ENCODE measurements around the genes SLC10A2 and LIG4.

- PRO-cap = no peak
Measured at GRCh38 chr13:103066158-103066442, at the start of gene SLC10A2. TSS of gene SLC10A2 (minus strand) at chr13:103066417.

DNA sequence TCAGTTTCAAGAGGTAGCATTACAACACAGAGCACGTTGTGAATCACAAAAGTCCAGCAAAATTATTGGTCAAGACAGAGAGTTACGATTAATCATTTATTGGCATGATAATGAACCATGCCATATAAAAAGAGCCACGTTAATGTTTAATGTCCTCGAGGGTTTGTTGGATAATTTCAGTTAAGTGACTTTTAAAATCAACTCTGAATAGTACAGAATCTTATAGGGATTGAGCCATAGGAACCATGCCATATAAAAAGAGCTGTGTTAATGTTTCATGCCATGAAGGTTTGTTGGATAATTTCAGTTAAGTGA lies 183 bp upstream of the SLC10A2 start:
- PRO-cap = no peak

DNA sequence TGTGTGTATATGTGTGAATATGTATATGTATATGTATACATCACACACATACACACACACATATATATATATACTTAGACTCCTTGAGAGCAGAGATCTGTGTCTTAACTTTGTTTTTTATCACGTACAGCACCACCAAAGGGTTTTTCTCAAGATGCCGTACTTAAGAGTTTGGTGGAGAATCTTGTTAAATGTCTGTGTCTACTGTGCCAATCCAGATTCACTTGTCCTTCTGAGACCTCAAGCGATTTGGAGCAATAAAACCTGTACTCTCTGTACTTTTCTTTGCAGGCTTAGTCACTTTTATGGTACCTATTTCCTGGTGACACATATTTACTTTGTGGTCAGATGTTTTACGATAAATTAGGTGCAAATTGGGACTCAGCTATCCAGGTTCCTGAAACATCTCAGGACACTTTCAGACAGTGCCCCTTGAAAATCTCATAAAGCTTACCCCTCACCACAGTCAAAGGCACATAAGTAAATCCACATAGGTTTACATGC lies 438.9 kb downstream of the EFNB2 start:
- PRO-cap = no peak

DNA sequence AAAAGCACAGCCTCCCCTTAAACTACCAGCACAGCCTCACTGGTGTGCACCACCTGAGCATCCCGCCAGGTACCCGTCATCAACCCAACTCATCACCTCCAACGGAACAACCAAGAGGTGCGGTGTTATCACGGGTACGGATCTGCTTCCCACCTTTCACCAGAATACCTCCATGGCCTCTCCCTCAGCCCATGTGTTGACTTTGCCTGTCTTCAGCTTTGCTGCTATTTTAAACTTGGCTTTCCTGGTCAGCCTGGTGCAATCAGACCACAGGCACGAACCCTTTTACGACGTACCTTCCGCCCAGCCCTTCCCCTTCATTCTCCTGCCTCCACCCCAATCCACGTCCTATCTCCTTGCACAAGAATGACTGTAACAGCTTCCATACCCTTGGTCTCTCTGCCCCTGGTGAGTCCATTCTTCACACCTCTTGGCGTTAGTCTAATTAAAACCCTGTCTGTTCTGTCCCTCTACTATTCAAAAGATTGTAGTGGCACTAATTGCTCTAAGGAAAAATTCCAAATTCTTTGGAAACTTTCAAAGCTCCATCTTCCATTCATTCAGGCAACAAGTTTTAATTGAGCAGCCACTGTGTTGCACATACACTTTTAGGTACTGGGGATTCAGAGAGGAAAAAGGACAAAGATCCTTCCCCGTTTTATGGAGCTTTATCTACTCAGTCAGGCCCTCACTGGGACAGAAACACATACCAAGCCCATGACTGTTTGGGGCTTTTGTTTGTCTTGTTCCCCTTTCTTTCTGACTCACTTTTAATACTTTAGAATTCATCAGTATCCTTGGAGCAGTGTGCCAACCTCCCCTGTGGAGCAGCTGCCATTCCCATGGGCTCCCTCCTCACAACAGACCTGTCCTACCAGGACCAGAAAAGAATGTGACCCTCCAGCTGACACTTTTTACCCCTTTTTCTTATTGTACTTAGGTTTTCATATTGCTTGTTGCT lies 431.5 kb downstream of the EFNB2 start:
- PRO-cap = no peak

DNA sequence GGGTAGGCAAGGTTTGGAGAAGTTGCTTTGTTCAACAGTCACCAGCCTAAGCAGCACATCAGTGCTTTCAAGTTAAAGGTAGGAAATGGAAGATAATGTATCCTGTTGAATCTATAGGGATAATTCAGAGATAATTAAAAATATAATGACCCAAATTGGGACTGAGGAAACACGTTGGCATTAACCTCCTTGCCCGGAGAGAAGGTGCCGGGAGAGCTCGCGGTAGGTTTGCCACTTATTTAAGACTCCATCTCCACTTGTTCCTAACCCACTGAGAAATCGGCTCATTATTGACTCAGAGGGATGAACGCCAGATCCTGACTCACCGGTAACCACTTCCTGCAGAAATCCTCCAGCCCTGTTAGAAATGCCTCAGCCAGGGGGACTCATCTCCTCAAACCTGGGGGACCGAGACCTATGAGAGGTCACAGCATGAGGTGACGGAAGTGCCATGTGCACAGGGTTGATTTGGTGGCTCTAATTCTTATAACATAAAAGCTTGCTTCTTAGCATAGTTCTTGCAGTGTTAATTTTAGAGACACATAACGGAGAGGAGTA lies 159.2 kb downstream of the EFNB2 start:
- PRO-cap = no peak

DNA sequence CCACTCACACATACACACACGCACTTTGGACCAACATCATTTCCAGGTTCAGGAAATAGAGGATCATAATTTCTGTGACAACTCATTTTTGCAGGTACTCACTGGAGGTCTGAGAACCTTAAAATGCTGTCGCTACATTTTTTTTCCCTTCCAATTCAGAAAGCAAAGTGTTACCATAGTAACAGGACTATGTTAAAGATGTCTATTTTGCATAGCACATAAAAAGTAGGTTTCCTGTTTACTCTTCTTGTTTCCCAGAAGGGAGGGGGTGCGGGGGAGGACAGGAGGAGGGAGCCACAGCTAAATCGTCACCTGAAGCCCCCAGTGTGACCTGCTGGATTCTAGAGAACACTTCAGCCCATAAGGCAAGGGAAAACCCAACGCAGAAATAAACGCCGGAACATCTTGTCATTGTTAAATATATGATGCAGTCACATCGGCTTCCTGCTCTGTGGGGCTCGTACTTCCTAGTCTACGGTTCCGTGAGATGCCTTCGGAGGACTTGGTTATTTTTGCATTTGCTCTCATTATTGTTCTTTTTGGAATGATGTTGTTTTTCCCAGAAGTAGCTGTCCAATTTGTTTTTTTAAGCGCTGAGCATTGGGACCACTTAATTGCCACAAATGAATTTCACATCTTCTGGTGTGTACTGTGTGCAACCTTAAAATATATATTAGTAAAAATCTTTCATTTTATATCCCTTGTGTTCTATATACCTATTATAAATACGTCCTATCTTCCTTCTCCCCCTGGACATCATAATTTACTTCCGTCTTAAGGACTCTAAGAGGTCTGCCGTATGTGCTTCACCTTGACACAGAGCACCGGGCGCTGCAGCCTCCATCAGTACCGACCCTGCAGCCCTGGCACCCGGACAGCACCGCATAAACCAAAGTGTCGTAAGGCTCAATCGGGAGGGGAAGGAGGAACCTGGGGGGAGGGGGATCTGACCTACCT lies 44.4 kb downstream of the EFNB2 start:
- PRO-cap = no peak

- PRO-cap = no peak
Measured at GRCh38 chr13:106558025-106558838, 9.7 kb downstream of the ARGLU1 start.

- PRO-cap = no peak
Measured at GRCh38 chr13:106587779-106588266, 19.9 kb upstream of the ARGLU1 start.

DNA sequence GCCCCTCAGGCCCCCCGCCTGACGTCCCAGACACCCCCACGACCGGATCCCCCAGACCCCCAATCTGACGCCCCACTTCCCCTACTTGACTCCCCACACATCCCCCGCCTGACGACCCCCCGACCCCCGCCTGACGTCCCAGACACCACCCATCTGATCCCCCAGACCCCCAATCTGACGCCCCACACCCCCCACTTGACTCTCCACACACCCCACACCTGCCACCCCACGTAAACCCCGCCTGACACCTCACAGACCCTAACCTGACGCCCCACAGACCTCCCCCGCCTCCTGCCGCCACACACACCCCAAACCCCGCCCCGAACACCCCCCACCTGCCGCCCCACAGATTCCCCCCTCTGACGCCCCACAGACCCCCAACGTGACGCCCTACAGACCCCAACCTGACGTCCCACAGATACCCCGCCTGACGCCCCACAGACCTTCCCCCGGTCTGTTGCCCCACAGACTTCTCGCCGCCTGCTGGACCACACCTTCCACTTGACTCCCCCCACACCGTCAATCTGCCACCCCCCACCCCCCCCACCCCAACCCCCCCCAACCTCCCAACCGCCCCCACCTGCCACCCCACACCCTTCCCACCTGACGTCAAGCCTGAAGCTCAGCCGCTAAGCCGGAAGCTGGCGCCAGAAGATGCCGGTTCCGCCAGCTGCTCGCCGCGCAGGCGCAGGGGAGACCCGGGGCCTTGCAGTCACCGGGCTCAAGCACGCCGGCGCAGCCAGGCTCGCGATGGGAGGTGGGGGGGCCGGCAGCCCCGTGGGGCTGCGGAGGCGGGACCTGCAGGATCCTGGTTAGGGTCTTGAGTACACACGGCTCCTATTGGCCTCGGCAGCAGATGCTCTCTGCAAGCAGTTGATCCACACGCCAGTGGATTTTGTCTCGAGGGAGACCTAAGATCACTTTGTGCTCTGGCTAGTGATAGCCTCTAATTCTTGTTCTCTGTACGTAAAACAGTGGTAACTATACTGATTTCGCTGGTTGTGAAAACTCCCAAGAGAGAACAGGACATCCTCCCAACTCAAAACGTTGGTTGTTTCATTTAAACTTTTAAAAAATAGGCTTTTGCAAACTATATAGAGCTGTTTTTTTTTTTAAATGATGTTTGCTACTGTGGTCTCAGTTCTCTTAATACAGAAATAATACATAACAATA lies at the start of gene LIG4:
TSS of gene LIG4 (minus strand) at position 656 of the 1,173 bp plus-strand sequence.
- PRO-cap = bidirectional peak, plus-strand start at position 742 of the sequence, minus-strand start at position 456 of the sequence

- PRO-cap = no peak
Measured at GRCh38 chr13:108217297-108217683, 902 bp upstream of the ABHD13 start.

DNA sequence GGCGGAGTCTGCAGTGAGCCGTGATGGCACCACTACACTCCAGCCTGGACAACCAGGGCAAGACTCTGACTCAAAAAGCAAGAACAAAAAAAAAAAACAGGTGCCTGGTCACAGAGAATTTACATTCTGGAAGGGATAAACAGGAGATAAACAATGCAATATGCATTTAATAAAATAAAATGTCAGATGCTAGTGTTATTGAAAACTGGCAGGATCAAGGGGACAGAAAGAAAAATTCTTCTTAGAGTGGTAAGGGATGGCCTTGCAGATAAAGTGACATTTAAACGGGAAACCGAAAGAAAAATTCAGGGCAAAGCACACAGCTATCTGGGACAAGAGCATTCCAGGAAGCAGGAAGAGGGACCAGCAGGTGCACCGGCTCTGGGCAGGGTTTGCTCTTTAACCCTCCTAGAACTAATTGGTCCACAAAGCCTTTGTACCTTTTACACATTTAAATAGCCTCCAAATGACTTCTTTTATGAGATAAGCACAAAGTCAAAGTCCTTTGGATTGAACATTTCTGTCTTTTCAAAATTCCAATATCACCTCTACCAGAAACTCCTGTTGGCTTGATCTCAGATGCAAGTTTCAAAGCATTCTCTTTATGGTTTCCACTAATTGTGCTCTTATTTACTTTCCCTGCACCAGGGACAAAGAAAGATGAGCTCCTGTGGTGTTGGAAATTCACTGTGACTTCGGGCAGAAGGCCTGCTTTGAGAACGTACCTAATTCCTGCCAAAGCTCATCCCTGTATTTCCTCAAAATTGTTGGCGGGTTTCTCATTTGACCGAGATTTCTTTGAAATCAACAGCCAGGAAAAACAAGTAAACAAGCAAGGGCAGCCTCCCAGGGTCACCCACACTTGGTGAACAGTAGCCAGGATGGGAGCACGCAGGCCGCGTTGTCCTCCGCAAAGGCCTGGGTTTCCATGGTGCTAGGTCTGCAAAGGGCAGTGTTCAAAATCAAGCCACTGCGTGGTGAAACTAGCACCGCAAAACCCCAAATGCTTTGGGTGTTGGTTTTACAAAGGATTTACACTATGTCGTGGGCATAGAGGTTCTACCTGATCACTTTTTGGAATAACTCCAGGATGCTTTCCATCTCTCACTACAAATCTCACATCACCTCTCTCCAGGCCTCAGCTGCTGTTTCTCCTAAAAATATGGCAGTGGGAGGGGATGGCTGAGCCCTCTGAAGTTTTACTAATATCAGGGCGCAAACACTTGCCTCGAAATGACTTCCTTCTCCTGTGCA lies 98.6 kb downstream of the IRS2 start:
- PRO-cap = no peak

GRCh38 chr13:109715844-109716503 lies 70.4 kb downstream of the IRS2 start:
- PRO-cap = unidirectional peak, plus-strand start at chr13:109716176

DNA sequence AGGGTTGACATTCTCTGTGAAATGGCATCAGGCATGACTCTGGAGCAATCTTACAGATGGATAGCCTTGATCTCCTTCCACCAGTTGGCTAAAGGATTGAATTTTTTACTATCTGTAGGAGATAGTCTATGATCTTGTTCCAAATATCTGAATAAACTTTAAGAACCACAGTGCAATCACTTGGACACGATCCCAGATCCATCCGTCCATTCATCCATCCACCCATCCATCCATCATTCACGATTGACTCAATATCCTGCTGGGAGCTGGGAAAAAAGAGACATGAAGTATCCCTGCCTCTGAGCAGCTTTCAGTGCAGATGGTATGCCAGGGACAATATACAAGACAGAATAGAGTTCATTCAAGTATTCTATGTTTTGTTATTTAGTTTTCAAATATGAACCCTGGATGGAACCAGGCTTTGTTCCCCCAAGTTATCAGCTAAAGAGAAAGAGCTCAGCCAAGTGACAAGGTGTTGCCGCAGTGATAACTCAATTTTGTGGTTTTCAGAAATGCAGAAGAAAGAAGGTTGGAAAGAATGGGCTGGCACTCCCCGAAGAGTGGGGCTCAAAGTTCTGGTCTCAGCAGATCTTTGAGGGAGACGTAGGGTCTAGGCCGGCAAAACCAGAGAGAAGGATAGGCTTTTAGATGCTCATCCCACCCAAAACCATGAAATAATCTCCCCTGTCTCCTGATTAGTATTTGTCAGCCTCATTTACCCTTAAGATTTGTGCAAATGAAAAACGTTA lies 66.3 kb downstream of the IRS2 start:
- PRO-cap = no peak

DNA sequence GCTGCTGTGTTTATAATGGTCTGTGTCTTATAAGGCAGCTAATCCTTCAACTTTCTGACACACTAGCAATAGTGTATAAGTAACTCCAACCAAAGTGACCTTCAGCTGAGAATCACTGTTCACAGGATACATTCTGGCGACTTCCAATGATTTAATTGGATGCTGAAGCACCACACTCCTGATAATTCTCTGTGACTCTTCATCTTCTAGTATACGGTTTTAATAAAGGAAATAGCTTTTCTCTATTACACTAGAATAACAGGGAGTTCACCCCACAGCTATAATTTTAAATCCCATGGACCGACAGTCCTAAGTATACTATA lies 6.1 kb downstream of the IRS2 start:
- PRO-cap = no peak

GRCh38 chr13:109785087-109785437 lies 1.3 kb downstream of the IRS2 start:
- PRO-cap = no peak

- PRO-cap = no peak
Measured at GRCh38 chr13:109788535-109788918, 2.1 kb upstream of the IRS2 start.

DNA sequence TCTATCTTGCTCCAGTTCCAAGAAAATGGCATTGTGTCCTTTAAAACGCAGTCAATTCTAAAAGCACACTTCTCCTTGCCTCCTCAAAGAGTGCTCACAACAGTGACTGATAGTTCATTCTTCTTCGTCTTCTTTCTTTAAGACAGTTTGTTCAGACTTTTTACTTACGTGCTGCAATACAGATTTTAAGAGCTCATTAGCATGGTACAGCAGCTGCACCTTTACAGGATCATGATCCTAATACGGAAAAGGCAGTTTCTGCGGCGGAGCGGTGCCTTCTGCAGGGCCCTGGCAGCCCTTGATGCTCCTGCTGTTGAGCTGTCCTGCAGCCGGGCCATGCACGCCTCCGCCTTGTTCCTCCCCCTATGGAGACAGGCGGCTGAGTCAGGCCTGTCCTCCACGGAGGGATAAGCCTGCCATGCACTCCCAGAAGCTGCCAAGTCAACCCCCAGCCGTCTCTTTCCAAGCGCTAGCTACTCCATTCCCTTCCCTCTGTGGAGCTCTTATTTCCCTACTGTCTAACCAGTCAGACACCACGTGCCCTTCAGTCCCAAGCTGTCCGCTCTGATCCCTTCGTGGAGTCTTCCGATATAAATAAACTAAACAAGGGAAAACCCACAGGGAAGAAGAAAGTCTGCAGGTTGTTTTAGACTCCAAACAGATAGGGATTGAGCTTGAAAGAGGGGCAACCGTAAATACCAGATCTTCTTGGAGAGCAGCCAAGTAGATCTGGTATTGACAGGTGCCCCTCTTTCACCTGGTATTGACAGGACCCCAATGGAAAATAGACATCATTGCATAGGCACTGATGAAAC lies 197.1 kb downstream of the COL4A1 start:
- PRO-cap = no peak

- PRO-cap = no peak
Measured at GRCh38 chr13:110134522-110135359, 172.2 kb downstream of the COL4A1 start.

DNA sequence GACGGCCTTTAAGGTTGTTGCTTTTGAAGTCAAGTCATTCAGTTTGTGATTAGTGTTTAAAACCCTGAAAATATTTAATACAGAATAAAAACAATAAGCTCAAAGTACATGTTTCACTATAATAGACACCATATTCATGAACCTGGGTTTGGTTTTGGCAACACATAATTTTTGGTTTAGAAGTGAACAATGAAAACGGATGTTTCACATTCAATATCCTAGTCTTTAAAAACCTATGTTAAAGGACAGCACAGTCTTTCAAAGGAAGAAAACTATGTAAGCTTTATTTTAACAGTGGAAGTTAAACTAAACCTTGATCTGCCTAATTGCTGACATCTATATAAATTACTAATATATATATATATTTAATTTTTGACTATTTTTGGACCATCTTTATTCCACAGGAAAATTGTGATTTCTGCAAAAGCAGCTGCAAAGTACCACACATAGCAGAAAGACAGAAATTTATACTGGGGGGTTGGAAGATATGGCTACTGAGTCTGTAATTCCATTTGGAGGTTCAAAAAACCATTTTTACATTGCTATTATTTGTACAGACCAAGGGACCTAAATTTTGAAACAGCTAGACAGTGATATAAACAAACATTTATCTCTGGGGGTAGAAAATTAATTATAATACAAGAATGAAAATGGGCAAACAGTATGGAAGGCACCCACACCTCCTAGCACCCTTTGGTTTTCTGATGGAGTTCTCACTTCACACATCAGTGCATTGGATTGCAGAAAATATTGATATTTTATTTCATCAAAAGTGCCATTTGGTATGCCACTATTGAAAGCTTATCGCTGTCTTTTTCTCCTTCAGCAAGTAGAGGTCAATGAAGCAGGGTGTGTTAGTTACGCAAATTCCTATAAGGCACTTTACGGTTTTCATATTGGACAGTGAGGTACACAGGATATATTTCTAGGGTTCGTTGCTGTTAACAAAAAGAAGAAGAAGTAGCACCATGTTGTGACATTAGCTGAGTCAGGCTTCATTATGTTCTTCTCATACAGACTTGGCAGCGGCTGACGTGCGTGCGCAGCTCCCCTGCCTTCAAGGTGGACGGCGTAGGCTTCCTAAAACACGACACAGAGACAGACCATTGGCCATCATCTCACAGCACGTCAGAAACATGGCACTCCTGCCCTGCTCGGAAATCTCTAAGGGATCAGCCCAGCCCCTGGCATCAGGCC lies 157.2 kb downstream of the COL4A1 start:
- PRO-cap = no peak

GRCh38 chr13:110225894-110226212 lies 81.1 kb downstream of the COL4A1 start:
- PRO-cap = no peak